LHCN-M2 (cell line): ENCODE results near the genes ZNF518A and BLNK.

DNA sequence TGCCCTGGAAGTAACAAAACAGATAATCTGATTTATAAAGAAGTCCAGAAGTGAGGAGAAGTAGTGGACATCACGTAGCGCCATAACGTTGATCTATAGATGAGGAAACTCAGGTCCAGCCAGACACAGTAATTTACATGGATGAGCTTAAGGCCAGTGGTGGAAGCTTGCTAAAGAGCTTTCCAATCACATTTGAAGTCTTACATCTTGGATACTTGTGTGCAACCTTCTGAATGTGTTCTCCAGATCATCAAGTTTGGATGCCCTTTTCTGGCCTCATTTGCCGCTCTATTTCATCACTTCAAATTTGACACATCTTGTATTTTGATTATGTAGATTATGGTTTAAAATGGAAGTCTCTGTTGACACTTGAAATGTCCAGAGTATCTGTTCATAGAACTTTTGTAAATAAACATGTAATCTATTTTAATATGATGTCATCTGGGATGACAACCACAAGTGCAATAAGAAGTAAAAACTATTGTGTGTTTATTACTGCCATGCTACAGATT lies 30.2 kb downstream of the CYP2C8 start:
- RAMPAGE, long total RNA = no peak

DNA sequence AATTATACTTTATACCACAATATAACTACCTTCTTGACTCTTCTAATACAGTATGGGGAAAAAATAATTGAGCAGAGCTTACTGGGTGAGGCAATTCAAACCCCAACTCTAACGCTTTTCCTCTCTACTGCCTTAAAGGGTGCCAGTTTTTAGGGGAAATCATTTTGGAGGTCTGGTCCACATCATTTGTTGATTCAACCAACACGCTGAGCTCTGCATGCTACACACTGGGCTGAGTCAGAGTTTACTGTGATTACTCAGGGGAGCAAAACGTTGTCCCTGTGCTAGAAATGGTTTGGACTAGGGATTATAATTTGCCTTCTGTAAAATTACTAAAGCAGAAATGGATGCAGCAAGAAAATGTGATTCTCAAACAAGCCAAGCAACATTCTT lies 11.4 kb downstream of the PDLIM1 start:
- RAMPAGE, long total RNA = no peak

GRCh38 chr10:95288265-95288908 lies 2.4 kb downstream of the PDLIM1 start:
- RAMPAGE, long total RNA = no peak

DNA sequence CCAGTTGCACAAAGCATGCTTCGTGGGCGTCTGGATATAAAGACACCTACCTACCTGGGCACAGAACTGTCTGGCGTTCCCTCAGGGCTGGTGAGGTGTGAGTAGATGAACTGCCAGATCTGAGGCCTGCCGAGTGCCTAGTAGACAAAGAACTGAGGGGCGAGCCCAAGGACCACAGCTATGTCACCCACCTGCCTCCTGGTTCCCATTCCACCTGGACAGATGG lies 4.9 kb upstream of the PDLIM1 start:
- RAMPAGE, long total RNA = no peak

- RAMPAGE, long total RNA = no peak
These were observed 115.9 kb upstream of the PDLIM1 start for GRCh38 chr10:95406544-95407288.

- RAMPAGE, long total RNA = no peak
These were observed 124.4 kb upstream of the PDLIM1 start for GRCh38 chr10:95415178-95415541.

DNA sequence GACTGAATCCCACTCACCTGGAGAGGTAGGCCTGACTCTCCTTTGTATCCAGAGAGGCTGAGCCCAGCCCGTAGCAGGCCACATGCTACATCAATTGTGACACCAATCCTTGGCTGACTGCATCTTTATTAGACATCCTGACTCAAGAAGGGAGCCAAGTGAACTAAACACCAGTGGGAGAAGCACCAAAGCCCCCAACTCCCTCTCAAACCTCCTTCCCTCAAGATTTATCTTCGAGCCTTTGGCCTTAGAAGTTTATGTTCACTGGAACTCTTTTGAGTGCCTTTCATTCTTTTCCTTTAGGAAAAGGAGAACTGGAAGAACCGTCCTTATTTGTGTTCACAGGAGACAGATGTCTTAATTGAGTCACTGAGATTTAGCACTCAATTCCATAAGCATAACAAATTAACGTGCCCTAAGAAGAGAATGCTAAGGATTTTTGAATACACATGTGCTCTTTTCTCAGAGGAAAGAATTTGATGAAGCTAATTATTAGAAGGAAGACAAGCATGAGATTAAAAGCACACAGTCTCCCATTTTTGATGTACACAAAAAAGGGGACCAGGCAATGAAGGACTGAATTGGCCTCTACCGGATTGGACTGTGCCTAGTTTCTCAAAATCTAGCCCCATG lies 125.7 kb upstream of the PDLIM1 start:
- RAMPAGE, long total RNA = no peak

- RAMPAGE, long total RNA = no peak
These were observed 125.3 kb downstream of the SORBS1 start for GRCh38 chr10:95435790-95436286.

GRCh38 chr10:95478684-95479430 lies 82.3 kb downstream of the SORBS1 start:
- RAMPAGE, long total RNA = no peak

- RAMPAGE, long total RNA = no peak
These were observed 48.6 kb downstream of the SORBS1 start for GRCh38 chr10:95512398-95513057.

DNA sequence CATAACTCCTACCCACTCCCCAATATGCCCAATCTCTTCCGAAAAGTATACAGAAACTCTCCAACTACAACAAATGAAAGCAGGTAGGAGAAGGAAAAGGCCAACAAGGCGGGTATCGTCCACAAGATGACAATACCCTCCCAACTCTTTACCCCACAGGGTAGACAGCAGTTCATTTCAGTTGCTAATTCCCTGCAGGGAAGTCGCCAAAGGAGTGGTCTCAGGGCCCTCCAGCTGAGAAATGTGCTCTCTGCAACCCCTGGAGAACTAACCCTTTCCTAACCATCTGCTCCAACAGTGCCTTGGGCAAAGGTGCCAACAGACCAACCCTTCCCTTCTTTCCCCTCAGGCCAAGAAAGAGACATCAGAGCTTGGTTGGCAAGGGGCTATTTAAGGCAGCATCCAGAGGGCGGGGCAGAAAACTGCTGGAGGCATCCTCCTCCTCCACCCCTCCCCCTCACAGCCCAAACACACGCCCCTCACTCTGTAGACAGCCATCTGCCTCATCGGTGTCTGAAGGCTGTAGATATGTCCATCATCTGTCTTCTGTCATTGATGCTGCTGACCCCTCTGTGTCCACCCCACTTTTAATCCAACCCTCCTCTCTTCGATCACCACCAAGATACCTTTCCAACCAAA lies 1.7 kb downstream of the SORBS1 start:
- RAMPAGE, long total RNA = no peak

DNA sequence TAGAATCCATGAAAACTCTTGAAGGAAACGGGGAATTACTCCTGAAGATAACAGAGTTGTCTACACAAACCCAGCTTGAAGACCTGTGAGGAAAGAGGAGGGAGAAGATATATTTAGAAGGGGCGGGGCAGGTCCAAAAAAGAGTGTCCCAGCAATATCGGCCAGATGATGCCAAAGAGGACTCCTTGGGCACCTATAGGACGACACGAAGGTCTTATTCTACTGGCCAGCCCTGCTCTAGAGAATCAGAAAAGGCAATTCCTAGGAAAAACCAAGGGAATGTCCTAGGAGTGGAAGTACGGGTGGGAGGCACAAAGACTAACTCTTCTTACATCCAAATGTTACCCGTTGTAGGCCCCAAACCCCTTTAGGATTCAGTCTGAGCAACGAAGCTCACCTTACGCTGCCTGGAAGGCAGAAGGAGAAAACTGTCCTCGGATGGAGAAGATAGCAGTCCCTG lies 741 bp downstream of the TCTN3 start:
- RAMPAGE, long total RNA = no peak

GRCh38 chr10:95697378-95697973 lies 3.7 kb upstream of the TCTN3 start:
- RAMPAGE, long total RNA = no peak

DNA sequence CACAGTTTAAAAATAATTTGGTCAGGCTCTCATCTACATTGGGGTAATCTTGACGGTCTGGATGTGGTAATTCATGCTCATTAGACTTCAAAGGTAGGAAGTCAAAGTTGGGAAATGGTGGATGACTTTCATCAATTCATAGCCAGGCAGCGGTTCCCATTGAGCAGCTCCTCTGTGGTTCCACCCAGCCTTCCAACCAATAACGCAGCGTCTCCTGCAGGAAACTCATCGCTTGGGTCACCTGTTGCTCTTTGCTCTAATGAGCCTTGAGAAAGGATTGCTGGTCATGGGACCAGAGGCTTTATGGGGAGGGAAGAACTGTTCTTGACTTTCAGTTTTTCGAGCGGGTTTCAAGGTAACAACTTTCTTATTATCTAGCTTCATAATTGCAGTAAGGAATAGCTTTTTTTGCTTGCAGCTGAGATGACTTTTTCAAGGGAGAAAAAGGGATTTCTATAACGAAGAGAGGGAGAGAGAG lies 512 bp upstream of the ENTPD1 start:
- RAMPAGE, long total RNA = no peak

- RAMPAGE, long total RNA = no peak
These were observed 589 bp downstream of the ENTPD1 start for GRCh38 chr10:95756260-95757243.

- RAMPAGE, long total RNA = no peak
These were observed 75.6 kb upstream of the CC2D2B start for GRCh38 chr10:95831959-95832752.

DNA sequence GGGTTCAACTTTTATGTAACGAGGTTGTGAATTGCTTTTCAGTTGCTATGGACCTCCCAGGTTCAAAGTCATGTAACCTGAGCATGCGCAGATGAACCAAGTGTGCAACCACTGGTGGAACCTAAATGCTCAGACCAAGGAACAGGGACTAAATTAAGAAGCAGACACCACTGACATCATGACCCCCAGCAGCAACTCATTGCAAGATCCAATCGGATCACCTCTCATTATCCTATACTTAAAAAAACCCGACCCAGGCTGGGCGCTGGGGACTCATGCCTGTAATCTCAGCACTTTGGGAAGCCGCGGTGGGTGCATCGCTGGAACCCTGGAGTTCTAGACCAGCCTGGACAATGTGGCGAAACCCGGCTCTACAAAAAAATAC lies 11.4 kb upstream of the ZNF518A start:
- RAMPAGE, long total RNA = no peak

- RAMPAGE, long total RNA = no peak
These were observed 11.0 kb upstream of the ZNF518A start for GRCh38 chr10:96119143-96119517.

- RAMPAGE, long total RNA = no peak
These were observed at the start of gene ZNF518A for GRCh38 chr10:96129820-96130628. Gene ZNF518A (plus strand): TSS chr10:96130297.

DNA sequence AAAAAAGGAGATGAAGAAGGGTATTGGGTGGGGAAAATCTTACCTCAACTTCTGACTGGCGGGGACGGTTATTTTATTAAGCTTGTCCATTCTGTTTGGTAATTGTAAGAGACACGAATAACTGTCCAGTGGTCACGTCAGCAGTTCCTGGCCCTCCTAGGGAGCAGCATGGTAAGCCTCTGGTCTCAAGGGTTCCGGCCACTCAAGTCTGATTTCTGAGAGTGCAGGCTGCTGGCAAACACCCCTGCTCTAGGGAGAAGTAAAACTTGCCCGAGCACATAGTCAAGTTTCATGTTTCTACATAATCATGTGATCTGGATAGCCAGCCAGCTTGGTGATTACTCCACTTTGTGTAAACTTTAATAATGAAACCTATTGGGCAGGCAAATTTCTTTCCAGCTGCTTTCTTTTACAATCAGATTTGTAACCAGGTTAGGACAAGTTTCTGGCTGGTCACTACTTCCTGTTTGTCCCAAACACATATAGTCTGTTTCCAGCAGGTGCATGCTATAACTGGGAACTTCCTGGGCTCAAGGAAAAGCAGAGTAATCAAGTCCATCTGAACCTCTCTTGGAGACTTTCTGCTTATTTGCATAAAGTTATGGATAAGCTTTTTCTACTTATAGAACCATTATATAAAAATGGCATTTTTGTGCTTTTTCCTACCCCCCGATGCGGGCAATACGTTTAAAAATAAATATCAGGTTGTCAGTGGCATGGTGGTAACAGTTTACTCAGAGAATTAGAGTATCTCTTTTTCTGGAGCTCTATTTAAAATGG lies at the start of gene BLNK:
Gene BLNK (minus strand): TSS at position 261 of the 780 bp plus-strand sequence.
- RAMPAGE, long total RNA = no peak